Neural cell (in vitro differentiated cells): ENCODE measurements around a stretch of chr10.

GRCh38 chr10:93548618-93549060 lies 17.8 kb upstream of the FFAR4 start:
- RAMPAGE, long total RNA = no peak

DNA sequence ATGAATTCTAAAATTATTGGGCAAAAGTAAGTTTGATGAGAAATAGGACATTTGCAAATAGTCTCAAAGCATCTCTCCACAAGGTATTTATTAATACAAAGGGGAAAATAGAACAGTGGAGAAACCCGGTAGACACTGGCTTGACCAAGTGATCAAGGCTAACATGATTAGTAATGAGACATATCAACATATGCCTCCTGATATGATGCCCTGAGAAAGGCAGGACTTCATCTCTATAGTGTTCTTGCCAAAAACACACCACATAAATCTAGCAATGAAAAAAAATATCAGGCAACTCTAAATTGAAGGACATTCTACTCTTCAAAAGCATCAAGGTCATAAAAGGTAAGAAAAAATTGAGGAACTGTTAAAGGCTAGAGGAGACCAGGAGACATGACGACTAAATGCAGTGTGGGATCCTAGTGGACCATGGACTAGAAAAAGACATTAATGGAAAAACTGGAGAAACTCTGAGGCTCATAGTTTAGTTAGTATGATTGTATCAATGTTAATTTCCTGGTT lies 180.7 kb downstream of the PLCE1 start:
- RAMPAGE, long total RNA = no peak

- RAMPAGE, long total RNA = no peak
Measured at GRCh38 chr10:94324647-94325259, 38.0 kb downstream of the NOC3L start.

DNA sequence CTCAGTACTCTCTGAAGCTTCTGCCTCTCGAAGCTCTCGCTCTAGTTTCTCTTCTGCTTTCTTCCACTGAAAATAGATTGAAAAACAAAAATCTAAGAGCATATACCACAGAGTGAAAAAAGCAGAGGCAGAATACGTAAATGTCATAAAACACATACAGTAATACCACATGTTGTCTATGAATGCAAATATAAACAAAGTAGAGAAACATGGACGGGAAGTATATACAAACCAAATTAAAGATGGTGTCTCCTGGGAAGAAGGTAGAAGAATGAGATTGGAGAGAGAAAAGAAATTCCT lies 17.9 kb downstream of the NOC3L start:
- RAMPAGE, long total RNA = no peak

- RAMPAGE, long total RNA = no peak
Measured at GRCh38 chr10:94361485-94361934, 1.2 kb downstream of the NOC3L start.

- RAMPAGE, long total RNA = no peak
Measured at GRCh38 chr10:94546275-94546653, 676 bp downstream of the HELLS start.

DNA sequence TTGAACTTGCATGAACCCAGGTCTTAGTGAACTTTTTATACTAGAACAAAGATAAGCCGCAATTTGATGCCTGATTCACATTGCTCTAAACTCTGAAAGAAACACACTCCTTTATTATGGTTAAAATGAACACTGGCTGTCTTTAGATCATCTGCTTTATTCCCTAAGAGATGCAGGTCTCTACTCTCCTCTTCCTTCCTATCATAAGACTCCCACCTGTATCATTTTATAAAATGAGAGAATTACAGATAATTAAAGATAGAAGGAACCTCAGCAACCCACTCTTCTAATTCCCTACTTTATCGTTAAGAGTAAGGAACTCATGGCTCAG lies 47.8 kb upstream of the CYP2C8 start:
- RAMPAGE, long total RNA = no peak

DNA sequence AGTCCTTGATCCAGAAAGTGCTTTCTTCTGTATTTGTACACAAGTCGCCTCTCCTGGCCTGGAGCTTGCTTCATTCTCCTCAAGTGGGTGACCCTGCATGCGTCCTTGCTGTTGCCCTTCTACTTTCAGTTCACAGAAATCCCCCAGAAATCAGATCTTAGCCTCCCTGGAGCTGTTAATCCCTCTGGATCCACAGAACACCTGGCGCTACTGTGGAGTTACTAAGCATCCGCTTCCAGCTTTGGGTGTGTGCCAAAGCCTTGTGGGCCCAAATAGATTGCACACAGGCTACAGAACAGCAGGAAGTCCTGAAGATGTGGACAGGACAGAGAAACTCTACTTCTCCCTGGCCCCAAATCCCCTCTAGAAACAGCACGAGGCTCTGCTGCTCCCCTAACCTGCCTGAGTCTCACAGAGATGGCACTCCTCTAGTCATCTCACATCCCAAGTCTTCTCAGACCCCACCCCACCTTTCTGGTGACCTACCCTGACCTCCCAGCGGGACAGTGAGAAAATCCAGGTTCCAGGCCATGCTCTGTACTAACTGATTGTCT lies 36.6 kb upstream of the PDLIM1 start:
- RAMPAGE, long total RNA = no peak

- RAMPAGE, long total RNA = no peak
Measured at GRCh38 chr10:95343580-95343945, 52.8 kb upstream of the PDLIM1 start.

DNA sequence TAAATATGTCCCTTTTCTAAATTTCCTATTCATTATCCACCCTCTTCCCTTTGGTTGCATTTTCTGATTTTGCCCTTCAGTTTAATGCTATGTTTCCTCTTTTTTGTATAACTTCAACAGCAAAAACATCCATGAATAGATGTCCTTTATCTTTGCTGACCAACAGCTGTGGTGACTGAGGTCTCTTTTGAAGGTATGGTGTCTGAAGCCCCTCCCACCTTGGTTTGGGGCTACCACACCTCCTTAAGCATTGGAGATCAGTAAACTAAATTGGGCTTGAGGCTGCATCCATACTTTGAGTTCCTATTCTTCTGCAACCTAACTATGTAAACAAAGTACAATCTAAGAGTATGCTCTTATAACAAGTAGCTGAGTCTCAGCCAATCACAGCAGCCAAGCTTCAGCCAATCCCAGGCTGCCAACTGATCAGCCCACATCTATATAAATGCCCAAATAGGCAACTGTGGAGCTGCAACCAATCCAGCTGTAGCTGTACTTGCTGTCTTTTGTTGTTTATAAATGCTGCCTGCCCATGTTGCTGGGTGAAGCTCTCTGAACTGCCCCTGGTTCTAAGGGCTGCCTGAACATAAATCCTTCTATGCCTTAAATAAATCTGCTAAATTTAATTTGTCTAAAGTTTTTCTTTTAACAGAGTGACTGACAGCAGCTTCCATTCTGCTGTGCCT lies 69.4 kb upstream of the PDLIM1 start:
- RAMPAGE, long total RNA = no peak

GRCh38 chr10:95392845-95393331 lies 102.1 kb upstream of the PDLIM1 start:
- RAMPAGE, long total RNA = no peak

GRCh38 chr10:95415178-95415541 lies 124.4 kb upstream of the PDLIM1 start:
- RAMPAGE, long total RNA = no peak

GRCh38 chr10:95440682-95441443 lies 120.3 kb downstream of the SORBS1 start:
- RAMPAGE, long total RNA = no peak

DNA sequence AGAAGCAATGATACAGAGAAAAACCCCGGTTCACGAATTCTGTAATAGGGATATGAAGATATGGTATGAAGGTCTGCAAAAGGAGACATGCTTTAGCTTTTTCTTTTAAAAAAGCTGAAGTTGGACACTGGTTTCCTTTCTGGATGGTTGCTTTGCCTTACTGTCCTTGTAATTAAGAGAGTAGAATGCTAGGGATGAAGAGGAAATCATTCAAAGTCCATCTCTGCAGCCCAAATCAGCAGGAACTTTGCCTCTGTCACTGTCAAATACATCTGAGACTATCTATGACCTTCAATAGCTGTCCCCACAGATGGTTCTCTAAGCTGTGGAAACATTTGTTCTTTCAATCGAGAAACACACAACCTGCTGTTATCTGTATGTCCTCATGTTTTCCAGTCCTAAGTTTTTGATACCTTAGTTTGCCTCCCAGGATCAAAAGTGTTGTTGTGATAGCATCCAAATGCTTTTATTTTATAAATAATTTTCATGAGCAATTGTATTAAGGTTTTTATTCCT lies 117.5 kb downstream of the SORBS1 start:
- RAMPAGE, long total RNA = no peak

DNA sequence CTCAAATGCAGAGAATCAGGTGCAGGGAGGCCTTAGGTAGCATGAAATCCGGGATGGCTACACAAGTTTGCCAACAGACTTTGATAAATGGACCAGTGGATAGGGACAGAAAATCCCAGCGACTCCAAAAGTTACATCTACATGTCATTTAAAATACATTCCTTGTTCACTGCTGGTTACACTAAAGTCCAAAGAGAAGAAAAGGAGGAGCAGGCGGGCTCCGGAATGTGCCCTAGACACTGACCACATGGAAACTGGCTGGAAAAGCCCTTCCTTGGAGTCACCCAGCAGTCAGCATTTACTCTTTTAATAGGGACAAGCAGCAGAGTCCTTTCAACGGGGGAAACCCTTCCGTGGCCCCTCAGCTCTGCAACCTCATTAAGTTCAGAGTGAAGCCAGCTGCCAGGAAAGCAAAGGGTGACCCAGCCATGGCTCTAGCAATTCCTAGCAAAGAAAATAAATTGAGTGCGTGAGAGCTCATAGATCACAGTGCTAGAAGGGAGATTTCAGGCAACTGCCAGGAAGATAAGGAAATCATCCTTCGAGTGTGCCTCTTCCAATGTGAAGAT lies 101.8 kb downstream of the SORBS1 start:
- RAMPAGE, long total RNA = no peak

DNA sequence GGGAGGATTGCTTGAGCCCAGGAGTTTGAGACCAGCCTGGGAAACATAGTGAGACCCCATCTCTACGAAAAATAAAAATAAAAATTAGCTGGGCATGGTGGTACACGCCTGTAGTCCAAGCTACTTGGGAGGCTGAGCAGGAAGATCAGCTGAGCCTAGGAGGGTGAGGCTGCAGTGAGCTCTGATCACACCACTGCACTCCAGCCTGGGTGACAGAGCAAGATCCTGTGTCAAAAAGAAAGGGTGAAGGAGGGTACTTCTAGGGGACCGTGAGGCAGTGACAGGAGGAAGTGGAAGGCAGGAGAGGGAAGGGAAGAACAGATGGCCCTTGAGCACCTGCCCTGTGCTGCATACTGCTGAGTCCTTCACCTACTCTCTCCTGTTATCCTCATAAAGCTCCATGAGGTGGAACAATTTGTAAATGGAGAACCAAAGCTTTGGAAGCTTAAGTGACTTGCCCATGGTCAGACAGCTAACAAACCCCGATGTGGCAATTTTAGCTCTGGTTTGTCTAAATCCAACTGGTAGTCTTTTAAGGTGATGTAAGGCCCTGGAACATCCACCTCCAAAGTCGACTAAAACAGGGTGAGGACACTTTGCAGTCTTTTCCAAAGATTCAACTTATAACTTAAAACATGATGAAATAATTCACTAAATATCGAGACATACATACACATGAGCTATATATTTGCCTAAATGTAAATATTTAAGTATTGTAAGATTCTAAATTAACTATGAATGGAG lies 89.5 kb downstream of the SORBS1 start:
- RAMPAGE, long total RNA = no peak

- RAMPAGE, long total RNA = no peak
Measured at GRCh38 chr10:95501395-95502379, 59.5 kb downstream of the SORBS1 start.

GRCh38 chr10:95502655-95503520 lies 58.3 kb downstream of the SORBS1 start:
- RAMPAGE, long total RNA = no peak

DNA sequence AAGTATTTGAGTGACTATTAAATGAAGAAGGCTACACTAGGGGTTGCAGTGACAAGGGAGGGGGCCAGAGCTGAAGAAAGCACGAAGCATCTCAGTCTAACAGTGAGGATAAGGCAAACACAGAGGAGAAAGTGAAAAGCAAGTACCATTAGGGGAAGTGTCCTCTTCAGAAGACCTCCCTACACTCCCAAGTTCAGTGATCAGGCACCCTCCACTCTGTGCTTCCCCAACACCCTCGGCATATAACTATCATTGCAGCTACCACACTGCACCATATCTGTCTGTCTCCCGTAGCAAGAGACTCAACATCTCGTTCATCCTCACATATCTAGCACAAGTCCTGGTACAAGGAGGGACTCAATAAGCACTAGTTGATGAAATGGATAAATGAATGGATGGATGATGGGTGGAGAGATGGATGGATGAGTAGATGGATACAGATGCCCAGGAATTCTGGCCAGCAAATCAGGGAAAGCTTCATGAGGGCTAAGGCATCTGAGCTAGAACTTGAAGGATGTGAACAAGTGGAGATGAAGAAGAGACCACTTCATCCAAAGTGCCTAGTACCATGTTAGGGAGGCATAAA lies 26.4 kb downstream of the SORBS1 start:
- RAMPAGE, long total RNA = no peak

GRCh38 chr10:95539602-95540170 lies 21.5 kb downstream of the SORBS1 start:
- RAMPAGE, long total RNA = no peak